OCI-LY7 (cell line): ENCODE results near the genes SNAPC4, ENTR1 and DIPK1B.

DNA sequence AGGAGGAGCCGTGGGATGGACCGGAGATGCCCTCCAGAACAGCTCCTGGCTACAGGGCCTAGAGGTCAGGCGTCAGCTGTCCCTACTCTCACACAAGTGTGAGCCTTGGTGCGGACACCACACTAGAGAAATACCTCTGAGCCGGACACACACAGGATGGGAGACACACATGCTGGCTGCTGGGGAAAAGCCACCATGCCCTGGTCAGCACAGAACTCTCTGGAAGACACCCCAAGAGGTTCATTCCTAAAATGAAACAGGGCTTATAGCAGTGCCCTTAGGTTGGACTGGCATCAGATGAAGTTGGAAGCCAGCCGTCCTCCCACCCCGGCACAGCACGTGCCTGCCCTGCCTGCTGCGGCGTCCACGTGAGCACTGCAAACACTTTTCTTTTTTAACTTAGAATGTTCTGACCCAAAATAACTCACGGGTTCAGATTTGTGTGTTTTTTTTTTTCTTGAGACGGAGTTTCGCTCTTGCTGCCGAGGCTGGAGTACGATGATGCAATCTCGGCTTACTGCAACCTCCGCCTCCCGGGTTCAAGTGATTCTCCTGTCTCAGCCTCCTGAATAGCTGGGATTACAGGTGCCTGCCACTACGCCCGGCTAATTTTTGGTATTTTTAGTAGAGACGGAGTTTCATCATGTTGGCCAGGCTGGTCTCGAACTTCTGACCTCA is 14.2 kb downstream of the UBAC1 start:
- PRO-cap = no peak
- RAMPAGE, long total RNA = no peak

DNA sequence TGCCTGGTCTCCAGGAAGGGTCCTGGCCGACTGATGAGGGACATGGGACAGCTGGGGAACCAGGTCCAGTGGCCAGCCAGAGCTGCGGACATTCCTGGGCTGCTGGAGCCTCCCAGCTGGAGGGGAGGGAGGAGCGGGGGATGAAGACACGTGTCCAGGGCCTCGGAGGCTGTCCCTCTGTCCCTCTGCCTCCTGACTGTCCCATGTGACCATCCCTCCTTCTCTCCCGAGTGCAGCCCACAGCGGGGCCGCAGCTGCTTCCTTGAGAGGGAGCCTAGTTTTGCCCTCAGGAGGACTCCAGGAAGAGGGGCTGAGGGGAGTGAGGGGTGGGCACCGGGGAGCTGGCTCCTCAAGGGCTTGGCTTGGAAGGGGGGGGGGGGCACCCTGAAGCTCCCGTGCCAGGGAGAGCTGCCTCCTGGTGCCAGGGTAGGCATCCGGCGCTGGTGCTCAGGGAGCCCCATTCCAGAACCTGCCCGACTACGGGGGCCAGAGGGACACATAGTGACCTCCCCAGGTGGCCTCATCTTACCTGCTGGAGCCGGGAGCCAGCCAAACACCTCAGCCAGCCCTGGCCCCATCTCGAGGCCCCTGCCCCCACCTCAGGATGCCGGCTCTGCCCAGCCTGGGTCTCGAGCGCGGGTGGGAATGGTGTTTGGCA is 41.9 kb upstream of the UBAC1 start:
- PRO-cap = no peak
- RAMPAGE, long total RNA = no peak

- PRO-cap = no peak
- RAMPAGE, long total RNA = no peak
These were observed 8.6 kb downstream of the NACC2 start for GRCh38 chr9:136086296-136087044.

DNA sequence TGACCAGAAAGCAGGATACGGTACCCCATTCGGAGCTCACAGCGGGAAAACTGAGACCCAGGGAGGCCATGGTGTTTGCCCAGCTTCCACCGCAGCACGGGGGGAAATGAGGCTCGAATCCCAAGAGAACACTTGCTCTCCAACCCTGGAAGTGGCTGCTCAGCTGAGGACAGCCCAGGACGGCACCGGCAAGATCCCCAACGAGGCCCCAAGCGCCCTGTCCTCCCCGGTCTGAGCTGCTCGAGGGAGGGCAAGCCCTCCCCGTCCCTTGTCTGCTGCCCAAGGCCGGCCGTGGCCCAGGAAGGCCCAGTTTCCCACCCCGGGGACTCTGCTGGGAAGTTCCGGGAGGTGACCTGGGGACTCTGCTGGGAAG is 7.5 kb downstream of the NACC2 start:
- PRO-cap = no peak
- RAMPAGE, long total RNA = no peak

DNA sequence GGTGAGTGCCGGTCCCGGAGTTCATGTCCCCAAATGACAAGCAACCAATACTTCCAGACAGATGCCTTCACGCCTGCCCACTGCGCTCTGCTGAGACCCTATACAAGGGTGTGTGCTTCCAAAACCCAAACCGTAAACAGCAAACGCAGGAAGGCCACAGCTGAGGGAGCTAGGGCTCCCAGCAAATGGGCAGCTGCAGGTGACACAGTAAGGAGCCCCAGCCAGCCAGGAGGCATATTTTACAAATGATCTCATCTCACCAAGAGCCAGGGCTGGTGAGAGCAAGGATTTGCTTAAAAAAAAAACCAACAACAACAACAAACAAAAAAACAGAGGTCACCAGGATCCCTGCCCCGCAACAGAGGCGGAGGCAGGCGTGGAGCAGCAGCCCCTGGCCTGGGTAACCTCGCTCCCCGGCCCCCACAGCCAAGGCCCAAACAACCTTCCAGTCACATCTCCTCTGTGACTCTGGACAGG is 3.5 kb downstream of the NACC2 start:
- PRO-cap = no peak
- RAMPAGE, long total RNA = no peak

GRCh38 chr9:136119130-136120030 is 705 bp upstream of the TMEM250 start:
- PRO-cap = no peak
- RAMPAGE, long total RNA = no peak

GRCh38 chr9:136316983-136317539 is 10.3 kb upstream of the GPSM1 start:
- PRO-cap = no peak
- RAMPAGE, long total RNA = no peak

DNA sequence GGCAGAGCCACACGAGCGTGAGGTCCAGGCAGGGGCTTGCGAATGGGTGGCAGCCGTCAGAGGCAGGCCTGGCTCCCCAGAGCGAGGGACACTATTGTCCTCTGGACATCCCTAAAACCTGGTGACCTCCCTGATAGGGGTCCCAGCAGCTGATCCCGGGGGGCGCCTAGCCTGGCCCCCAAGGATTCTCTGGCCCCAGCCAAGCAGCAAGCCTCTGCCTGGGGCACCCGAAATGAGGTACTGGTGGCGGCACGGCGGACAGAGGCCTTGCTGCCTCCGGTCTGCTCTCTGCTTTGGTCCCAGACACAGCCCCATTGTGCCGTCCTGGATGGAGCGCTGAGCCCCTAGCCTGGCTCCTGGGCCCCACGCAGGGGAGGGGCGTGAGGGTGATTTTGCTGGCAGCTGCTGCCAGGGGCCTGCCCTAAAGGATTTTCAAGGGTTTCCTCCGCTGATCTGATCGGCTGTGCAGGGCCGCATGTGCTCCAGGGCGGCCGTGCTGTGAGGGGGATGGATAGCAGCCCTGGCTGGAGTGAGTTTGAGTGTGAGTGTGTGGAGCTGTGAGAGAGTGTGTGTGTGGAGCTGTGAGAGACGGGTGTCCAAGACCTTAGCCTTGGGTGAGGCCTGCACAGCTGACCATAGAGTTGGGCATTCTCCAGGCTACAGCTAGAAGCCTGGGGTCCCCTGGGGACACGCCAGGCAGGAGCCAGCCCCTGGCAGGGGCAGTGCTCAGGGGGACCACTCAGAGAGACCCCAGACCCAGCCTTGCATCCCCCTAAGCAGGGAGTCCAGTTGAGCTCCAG is 1.3 kb downstream of the GPSM1 start:
- PRO-cap = no peak
- RAMPAGE, long total RNA = no peak

DNA sequence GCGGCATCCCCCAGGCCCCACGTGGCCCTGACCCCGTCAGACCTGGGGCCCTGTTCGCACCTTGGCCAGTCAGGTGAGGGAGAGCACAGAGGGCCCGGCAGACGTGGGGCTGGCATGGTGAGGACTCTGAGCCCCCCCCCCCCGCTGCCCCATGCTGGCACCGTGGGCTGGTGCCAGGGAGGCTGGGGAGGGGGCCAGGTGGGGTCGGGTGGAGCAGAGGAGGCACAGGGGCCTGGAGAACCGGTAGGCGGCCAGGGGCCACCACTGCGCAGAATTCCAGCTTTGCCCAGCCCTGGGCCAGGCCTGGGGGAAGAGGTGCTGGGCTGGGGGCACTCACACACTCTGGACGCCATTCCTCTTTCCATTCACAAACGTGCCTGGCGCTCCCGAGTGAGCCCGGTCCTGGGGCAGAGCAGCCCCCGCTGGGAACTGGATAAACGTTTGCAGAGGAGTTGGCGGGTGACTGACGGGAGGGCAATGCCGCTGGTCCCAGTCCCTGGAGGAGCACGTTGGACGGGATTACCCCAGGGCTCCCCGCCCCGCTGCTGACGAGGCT is 4.0 kb downstream of the GPSM1 start:
- PRO-cap = no peak
- RAMPAGE, long total RNA = no peak

GRCh38 chr9:136360555-136361638 is 2.6 kb downstream of the DNLZ start:
- PRO-cap = no peak
- RAMPAGE, long total RNA = no peak

DNA sequence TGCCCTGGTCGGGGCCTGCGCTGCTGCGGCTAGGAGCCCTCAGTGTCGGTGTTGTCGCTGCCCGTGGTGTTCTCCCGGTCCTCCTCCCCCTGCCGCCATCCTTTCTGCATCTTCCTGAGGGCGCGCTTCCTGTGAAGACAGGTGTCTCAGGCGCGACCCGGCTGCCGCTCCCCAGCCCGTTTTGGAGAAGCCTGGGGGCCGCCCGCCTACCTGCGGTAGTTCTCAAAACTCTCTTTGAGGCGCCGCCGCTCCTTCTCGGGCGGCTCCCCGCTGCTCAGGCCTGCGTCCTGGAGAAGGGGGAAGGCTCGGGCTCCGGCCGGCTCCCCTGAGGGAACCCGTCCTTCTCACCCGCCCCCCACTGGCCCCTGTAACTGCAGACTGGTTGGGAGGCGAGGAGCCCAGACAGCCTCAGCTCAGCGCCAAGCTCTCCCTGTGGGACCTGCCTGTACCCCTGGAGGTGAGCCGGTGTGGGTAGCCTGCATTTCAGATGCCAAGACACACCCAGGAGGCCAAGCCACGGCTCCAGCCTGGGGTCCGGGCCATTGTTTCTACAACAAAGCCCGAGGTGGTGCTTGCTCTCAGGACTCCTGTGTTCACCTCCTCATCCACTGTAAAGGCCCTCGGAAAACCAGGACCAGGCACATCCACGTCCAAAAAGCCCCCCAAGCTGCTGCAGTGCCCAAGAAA is 872 bp upstream of the DNLZ start:
- PRO-cap = no peak
- RAMPAGE, long total RNA = no peak

GRCh38 chr9:136400008-136401151 is at the start of gene SNAPC4:
TSS of gene SNAPC4 (minus strand) at chr9:136400170.
- PRO-cap = bidirectional peak, plus-strand start at chr9:136400268, minus-strand start at chr9:136400168
- RAMPAGE, long total RNA = no peak

- PRO-cap = bidirectional peak, plus-strand start at chr9:136410658, minus-strand start at chr9:136410614
- RAMPAGE, long total RNA = start-site peak on the plus strand at chr9:136410644-136410661, 218 and 68 reads in 2 replicates
These were observed at the start of gene ENTR1 for GRCh38 chr9:136410136-136410874. TSS of gene ENTR1 (minus strand) at chr9:136410614.

- PRO-cap = no peak
- RAMPAGE, long total RNA = no peak
These were observed 11.5 kb upstream of the INPP5E start for GRCh38 chr9:136451108-136451663.

- PRO-cap = no peak
- RAMPAGE, long total RNA = no peak
These were observed 29.1 kb upstream of the SEC16A start for GRCh38 chr9:136511566-136512726.

GRCh38 chr9:136540089-136540815 is 5.6 kb downstream of the NOTCH1 start:
- PRO-cap = no peak
- RAMPAGE, long total RNA = no peak

- PRO-cap = no peak
- RAMPAGE, long total RNA = no peak
These were observed 6.4 kb upstream of the NOTCH1 start for GRCh38 chr9:136552053-136552935.

DNA sequence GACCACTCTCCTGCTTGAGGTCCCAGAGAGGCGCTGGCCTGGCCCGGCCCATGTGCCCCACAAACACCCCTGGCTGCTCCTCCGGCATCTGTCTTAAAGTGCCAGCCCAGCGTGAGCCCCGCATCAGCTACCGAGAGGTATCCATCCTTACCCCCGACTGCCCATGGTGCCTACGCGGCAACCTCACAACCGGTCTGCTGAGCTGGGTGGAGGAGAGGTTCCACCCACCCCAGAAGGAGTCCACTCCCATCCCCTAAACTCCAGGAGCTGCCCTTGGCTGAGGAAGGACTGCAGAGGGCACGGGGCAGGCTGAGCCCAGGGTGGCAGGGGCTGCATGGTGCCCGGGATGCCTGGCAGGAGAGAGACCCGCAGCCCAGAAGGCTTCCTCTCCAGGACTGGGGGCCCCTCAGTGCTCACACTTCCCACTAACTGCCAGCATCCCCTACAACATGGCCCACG is 15.7 kb upstream of the EGFL7 start:
- PRO-cap = no peak
- RAMPAGE, long total RNA = no peak

DNA sequence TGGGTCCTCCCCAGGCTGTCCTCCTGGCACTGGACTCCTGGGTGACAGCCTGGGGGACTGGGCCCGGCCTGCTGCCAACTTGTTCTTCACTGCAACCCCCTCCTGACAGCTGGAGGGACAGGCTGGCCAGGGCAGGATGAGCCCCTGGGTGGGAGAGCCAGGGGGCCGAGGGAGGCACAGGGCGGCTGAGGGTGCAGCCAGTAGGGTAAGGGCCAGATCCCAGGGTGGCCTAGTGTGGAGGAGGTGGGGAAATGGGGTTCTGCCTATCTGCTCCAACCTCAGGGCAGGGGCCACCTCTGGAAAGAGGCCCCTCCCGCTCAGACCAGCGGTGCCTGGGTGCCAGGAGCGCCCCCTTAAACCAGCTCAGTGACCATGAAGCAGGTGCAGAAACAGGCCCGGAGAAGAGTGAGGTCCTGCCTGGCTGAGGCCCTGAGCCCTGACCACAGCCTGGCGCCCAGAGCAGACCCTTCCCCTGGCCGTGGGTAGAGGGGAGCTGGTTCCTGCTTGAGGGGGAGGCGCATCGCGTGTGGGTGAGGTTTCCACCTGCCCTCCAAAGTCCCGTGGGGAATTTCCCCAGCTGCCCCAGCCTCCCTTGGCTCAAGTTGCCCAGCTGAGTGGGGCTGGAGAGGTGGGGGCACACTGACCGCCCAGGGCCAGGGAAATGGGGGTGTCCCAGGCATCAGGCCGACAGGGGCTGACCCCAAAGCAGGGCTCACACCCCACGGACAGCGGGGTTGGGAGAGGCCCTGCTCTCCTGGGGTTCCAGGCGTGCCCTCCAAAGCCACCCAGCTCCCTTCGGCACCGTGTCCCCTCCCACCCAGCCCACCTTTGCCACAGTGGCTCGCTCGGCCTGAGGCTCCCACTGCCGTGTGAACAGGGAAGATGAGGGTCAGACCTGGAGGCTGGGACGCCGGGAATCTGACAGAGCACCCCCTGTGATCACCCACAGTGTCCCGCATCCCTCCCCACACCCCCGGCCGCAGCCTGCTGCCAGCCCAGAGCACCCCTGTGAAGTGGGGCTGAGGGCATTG is 1.2 kb upstream of the EGFL7 start:
- PRO-cap = no peak
- RAMPAGE, long total RNA = no peak

DNA sequence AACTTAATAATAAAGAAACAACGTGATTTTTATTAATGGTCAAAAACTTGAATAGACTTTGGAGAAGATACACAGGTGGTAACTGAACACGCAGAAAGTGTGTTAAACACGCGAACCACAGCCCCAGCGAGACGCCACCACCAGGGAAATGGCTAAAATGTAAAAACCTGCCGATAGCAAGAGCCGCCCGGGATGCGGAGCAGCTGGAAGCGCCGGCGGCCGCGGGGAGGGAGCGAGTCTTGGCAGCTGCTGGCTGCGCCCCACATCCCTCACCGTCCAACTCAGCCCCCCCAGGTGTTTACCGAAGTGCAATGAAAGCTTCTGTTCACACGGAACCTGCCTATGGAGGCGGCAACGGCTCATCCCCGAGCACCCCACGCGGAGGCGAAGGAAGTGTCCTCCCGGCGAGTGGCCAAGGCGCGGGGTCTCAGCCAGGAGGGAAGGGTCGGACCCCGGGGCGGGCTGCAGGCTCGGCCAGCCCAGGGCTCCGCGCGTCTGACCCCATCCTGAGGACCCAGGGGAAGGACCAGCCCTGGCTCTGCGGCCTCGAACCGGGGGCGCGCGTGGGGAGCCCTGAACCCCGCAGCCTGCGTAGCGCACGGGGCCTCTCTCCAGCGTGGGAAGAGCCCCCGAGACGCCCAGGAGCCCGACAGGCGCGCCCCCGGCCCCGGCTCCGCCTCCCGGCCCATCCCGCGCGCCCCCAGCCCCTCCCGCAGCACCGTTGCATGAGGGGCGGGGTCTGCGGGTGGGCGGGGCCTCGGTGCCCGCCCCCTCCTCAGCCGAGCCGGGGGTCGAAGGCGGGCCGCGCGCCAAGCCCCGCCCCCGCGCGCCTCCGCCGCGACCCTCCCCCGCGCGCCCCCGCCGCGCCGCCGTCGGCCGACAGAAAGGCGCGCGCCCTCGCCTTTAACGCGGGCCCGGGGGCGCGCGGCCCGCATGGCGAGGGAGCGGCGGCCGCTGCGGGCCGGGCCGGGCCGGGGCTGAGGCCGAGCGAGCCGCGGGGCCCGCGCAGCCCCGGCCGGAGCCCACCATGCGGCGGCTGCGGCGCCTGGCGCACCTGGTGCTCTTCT is at the start of gene DIPK1B:
TSS of gene DIPK1B (plus strand) at position 934 of the 1,067 bp plus-strand sequence.
- PRO-cap = no peak
- RAMPAGE, long total RNA = no peak